SJCRH30 (cell line): ENCODE measurements around a stretch of chr2.

DNA sequence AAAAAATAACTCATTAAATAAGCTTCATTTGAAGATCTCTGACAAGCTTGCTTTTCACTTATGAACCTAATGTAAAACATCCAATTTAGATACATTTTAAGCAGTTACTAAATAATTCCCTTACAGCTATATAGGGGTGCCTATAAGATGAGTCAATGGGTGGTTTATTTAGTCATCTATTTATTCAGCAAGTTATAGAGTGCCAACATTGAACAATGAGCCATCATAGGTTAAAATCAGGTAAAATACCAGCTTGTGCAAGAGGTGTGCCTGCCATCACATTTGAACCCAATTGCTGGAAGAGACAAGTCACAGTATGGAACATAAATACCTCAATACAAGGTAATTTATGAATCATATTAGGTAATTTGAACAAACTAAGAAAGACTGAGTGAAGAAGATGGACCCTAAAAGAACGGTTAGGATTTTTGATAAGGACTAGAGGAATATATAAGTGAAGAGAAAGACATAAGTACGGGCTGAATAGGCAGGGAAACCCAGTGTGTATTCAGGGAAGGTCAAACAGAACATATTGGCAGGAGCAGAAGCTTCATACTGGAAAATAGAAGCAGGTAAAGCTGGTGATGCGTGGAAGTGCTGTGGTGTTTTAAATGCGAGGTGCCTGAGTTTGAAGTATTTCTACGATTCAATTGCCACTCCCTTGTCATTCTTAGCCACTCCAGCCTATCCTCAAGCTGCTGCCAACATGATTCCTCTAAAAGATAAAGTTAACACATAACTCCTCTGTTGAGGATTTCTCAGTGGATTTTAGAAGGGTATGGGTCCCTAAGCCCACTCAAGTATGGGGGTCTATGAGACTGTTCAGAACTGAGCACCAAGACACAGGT is 18.9 kb upstream of the STAT4 start:
- RAMPAGE, long total RNA: no peak

DNA sequence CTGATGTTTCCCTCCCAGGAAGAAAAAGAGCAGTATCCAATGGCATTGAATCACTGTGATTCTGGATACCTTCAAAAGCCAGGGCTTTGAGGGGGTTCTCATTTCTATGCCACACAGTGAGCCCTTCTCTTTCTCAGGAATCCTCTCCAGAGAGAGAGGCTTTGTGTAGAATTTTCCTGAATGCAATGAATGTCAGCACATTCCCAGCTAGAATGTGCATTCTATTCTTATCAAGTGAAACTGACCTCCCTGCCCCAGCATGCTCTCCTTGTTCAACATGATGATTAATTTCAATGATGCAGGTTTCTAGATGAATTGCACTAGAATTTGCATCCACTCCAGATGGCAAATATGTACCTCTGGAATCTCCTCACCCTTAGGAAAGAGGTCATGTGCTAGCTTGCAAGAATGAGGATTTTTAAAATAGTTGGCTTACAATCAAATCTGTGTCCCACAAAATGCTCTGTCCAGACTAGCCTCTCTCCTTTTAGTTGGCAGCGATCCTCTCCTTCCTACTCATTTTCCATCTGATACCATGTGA is 20.8 kb upstream of the STAT4 start:
- RAMPAGE, long total RNA: no peak

DNA sequence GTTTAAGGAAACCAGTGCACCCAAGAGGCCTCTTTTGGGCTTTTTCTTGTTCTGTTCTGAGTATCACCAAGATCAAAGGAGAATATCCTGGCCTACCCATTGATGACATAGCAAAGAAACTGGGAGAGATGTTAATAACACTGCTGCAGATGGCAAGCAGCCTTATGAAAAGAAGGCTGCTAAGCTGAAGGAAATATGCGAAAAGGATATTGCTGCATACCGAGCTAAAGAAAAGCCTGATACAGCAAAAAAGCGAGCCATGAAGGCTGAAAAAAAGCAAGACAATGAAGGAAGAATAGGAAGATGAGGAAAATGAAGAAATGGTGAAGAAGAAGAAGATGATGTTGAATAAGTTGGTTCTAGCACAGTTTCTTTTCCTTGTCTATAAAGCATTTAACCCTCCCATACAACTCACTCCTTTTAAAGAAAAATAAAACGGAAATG is 23.7 kb upstream of the STAT4 start:
- RAMPAGE, long total RNA: no peak

- RAMPAGE, long total RNA: no peak
Measured at GRCh38 chr2:191177154-191177616, 26.4 kb upstream of the STAT4 start.

- RAMPAGE, long total RNA: no peak
Measured at GRCh38 chr2:191247623-191248151, 2.5 kb downstream of the MYO1B start.

DNA sequence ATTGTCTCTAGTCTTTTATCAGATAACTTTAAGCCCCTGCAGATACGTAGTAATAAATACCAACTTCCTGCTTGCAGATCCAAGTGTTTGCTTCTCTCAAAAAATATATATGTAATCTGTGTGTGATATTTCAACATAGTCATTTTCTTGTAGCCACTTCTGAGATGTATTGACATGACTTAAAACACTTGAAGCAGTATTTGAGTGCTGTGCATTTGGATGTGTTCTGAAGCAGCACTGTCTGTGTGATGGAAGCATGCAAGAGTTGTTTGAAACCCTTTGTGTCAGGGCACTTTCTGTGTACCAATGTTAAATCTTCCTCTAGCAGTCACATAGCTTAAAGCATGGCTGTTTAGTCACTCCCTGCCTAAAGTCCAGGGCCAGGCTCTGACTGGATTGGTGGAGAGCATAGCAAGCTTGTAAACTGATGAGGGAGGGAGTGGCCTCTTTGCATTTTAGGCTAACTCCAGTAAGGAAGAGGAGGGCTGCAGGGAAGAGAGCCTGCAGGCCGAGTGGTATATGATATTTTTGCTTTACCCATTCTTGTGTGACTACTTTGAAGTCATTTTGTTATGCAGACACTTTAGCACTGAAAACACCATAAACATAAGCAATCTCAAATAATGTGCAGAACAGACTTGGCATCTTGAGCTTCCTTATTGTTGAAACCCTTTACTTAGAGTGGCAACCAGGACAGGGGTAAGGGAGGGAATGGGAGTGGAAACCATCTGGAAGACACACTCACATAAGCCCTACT is 73.5 kb downstream of the MYO1B start:
- RAMPAGE, long total RNA: no peak

GRCh38 chr2:191325182-191325785 is 80.1 kb downstream of the MYO1B start:
- RAMPAGE, long total RNA: no peak

DNA sequence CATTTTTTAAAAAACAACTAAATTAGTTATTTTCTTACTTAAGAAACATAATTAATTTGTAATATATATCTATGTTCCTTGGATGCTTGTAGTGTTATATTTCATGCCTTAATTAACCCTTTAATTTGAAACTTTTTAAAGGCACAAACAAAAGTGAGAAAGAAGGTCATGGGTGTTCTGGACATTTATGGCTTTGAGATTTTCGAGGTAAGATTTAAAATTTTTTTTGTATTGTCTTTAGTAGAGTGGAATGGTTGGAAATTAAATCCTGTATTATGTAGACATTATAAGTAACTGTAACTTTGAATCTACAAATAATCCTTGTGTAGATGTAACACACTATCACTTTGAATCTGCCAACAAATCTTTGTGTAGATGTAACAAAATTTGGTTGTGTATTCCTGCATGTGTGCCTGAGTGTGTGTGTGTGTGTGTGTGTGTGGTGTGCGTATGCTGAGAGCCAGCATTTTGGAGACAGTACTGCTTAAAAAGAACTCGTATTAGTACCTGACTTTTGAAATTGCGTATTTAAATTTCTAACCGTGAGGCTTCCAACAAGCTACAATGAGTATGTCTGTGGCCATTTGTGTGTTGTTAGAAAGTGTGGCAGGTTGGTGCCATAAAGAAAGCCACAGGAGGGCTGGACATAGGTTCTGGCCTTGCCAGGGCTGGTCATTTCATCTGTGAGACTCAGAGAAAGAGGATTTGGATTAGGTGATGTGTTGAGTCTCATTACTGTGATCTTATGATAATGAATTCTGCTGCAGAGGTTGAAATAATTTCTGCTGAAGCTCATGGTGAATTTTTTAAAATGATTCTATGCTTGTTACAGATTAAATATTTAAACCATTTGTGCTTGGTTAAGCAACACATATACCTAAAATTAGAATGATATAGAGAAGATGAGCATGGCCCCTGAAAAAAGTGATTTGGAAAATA is 125.2 kb downstream of the MYO1B start:
- RAMPAGE, long total RNA: no peak

DNA sequence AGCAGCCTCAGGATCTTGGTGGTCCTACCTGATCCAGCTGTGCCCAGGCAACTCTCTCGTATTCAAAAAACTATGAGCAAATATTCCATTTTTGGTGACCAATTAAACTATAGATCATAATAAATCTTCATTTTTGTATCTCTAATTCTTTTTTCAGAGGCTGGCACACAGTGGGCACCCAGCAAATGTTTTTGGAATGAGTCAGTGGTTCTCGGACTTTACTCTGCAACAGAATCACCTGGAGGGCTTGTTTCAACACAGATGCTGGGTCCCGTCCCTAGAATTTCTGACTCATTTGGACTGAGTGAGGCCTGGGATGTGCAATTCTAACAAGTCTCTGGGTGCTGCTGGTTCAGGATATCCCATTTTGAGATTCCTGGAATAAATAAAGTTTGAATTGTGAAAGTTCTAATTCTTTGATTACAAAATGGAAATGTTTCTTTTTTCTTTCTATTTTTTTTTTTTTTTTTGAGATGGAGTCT is 83.9 kb upstream of the NABP1 start:
- RAMPAGE, long total RNA: no peak

DNA sequence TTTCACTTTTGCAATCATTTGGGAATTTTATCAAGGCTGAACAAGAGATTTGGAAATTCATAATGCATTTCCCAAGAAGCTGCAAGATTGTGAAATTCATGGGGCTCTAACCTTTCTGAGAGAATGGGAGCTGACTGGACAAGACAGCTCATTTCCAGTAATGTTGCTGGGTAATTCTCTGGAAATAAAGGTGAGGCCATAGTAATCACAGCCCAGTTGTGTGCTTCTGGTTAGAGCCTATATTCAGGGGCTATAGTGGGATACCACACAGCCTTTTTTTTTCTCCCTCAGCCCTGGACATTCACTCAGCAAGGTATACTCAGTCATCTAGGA is 21.5 kb upstream of the NABP1 start:
- RAMPAGE, long total RNA: no peak

- RAMPAGE, long total RNA: no peak
Measured at GRCh38 chr2:191677992-191678070, 105 bp upstream of the NABP1 start.

- RAMPAGE, long total RNA: no peak
Measured at GRCh38 chr2:191680089-191680847, 2.3 kb downstream of the NABP1 start.

- RAMPAGE, long total RNA: no peak
Measured at GRCh38 chr2:191689591-191690100, 11.7 kb downstream of the NABP1 start.

GRCh38 chr2:191690568-191691662 is 13.0 kb downstream of the NABP1 start:
- RAMPAGE, long total RNA: no peak

DNA sequence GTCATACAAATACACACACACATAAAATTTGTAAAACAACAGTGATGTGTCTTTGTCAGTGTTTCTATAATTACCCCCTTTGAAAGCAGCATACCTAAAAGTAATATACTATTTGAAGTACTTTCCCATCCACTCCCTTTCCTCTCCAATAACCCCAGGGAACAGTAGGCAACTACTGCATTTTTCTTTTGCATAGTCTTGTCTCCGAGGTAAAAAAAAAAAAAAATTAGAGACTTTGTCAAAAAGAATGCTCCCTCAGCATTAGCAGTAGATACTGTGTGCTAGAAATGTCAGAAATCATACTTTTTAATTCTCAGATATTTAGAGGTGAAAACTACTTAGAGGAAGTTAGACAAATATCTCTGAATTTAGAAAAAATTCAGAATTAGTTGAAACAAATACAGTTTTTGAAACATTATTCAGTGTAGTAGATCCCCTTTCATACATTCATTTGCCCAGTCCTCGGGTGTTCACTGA is 29.2 kb downstream of the TMEFF2 start:
- RAMPAGE, long total RNA: no peak

- RAMPAGE, long total RNA: no peak
Measured at GRCh38 chr2:192196667-192197082, 1.9 kb upstream of the TMEFF2 start.

DNA sequence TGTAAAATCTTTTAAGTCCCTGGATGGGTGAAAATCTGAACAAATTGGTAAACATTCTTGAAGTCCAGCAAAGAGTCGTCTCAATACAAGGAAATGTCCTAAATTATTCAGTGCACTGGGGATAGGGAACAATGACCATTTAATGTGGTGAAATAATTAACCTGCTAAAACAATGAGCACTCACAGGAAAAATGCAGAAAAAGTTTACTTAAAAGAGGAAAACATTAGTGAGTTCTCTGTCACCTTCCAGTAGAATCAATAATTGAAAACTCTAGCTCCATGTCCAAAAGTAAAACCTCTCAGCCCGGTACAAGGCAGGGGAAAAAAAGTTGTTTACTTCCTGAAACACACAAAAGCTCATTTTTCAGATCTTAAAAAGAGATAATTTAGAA is 44.3 kb upstream of the DNAH7 start:
- RAMPAGE, long total RNA: no peak

- RAMPAGE, long total RNA: no peak
Measured at GRCh38 chr2:196168098-196168415, 3.3 kb downstream of the STK17B start.

GRCh38 chr2:196171996-196172437 is 639 bp upstream of the STK17B start:
- RAMPAGE, long total RNA: no peak

DNA sequence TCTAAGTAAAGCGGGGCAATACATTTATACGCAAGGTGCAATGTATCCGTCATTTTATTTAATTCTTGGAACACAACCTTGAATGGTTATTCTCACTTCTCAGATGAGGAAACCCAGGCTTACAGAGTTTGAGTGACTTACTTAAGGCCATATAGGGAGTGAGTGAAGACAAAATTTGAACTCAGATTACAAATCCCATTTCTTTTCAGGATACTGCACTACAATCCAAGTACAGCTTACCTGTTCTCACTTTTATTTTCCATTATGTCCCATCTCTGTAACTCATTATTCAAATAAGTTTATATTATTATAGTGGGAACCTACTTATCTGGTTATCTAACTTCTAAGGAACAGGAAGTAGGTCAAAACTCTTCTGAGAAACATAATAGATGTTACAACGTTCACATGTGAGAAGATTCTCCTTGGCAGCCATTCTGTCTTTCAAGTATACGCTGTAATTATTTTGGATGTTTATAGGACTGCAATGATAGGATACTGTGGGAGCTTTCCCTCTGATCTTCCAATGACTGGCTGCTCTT is 12.3 kb upstream of the STK17B start:
- RAMPAGE, long total RNA: no peak